Daoy (cell line): ENCODE data around the gene PLA2G2F.

DNA sequence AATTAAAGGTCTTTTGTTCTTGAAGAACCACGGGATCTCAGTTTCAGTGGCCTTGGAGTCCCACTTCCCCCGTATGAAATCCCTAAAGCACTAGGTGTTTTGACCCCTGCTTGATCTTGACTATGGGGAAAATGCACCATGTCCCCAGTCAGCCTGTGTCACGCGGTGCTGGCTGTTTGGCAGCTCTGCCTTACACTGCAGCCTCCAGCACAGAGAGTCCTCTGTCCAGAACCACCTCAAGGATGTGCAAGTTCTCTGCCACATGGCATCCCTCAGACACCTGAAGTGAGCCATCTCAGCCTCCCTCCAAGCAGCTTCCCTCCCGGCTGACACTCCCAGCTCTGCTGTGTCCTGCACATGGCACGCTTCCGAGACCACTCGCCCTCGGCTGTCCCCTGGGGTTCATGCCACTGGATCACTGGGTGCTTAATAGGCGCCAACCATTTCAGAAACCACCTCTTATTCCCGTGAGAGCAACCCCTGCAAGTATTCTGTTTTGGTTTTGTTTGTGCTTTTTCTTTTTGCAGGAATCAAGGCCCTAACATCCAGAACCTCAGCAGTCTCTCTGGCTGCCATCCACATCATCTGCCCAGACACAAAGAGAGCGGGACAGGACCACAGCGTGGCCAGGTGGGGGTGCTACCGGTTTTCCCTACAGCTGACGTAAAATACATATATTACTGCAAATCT is 45.8 kb downstream of the CAPZB start:
- RAMPAGE, long total RNA: no peak

DNA sequence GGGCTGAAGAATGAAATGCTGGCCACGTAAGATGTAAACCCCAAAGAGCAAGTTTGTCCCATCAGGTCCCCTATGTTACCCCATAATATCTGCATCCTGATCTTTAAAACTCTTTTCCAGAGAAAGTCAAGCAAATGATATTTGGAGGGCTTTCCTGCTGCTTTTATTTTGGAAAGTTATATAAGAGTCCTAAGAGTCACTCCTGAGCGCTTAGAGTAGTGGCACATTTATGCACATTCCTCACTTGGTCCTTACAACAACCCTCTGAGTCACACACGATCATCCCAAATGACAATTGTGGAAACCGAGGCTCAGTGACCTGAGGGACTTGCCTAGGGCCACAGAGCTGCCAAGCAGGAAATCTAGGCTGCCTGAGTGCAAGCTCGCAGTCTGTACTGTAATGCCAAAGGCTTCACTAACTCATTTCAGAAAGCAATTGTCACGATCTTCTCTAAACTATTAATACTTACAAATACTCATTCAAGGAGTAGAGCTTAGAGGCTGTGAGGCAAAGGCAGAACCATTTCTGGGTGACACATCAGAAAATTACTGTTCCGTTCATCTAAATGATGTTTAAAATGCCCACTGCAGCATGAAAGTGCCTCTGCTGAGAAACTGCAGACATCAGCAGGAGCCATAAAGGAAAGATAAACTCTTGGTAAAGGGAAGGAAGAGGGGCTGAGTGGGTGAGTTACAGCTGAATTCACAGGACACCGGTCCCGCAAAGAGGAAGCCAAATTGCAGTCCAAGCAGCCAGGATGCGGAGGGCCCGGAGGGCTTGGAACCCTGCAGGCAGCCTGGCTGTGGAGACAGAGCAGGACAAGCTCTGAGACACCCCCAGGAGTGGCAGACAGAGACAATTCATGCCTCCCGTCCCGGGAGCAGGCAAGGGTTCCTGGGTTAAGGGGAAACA is 30.8 kb downstream of the CAPZB start:
- RAMPAGE, long total RNA: no peak

- RAMPAGE, long total RNA: no peak
Observed at GRCh38 chr1:19455291-19456009, 29.9 kb downstream of the CAPZB start.

DNA sequence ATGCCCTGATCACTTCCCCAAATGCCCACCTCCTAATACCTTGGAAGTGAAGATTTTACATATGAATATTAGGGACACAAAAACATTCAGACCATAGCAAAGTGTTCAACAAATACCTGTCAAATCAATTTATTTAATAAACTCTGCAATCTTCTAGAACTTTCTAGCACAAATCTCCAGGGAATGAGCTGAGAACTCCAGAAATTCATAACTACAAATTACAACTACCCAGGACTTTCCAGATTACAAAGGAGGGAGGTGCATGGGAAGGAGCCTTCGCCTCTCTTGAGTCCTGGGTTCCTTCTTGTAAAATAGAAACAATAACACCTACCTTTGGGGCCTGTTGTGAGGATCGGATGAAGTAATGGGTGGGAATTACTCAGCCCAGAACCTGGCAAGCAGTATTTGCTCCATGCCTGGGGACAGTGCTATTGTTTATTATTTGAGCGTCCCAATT is 21.6 kb upstream of the CAPZB start:
- RAMPAGE, long total RNA: no peak

DNA sequence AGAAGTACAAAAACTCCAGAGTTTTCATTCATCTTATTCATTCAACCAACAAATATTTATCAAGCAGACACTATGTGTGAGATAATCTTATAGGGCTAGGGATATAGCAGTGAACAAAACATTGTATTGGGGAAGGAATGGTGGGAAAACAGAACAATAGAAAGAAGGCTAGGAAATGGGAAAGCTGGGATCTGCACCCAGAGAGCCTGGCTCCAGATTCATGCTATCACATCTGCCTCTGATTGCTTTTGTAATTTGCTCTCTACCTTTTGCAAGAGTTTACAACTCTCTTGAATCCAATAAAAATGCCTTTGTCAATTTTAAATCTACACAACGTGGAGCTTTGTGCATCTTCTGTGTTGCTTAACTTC is 3.9 kb upstream of the MICOS10 start:
- RAMPAGE, long total RNA: no peak

DNA sequence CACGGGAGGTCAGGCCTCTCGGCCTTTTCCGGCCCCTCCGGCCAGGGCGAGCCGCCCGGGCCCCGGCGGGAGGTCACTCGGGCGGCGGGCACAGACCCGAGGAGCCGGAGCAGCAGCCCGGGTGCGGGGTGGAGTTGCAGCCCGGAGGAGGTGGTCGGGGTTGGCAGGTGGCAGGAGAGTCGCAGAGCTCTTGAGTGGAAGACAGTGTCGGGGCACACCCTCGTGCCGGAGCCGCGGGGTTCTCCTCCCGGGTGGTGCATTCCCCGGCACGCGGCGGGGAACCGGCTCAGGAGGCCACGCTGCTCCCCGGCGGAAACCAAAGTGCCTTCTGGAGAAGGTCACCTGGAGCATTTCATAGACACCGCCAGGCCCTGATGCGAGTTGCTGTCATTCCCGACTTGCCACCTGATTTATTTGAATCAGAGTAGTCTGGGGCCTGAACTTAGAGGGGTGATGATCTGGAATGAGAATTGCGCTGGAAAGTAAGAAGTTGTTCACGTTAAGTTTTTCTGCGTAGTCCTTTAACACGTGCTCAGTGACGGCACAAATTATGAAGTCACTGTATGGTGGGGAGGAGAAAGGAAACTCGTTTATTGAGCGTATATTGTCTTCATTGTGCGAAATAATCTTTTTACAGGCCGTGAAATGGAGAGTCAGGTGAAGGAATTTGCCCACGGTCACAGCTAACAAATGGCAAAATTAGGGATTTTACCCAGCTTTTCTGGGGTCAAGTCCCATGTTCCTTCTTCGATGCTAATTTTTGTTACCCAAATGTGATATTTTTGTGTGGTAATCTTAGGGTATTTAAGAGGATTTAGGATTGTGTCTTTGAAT is 635 bp downstream of the MICOS10 start:
- RAMPAGE, long total RNA: no peak

DNA sequence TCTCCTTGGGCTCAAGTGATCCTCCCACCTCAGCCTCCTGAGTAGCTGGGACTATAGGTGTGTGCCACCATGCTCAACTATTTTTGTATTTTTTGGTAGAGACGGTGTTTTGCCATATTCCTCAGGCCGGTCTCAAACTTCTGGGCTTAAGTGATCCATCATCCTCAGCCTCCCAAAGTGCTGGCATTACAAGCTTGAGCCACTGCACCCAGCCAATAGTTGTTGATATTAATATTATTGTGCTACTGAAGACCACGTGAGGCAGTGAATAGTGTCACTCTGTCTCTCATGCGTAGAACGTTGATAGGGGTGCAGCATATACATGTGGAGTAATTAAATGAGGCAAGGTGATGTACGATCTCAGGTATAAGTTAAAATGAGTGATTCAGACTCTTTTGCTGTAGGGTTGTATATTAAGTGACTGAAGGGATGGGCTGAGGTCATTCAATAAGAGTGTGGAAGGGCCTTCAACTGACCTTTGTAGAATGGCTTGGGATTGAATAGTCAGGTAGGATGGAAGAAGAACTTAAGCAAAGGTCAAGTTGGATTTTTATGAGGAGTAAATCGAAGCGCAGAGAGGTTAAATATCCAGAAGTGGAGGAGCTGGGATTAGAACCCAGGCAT is 2.5 kb downstream of the MICOS10 start:
- RAMPAGE, long total RNA: no peak

DNA sequence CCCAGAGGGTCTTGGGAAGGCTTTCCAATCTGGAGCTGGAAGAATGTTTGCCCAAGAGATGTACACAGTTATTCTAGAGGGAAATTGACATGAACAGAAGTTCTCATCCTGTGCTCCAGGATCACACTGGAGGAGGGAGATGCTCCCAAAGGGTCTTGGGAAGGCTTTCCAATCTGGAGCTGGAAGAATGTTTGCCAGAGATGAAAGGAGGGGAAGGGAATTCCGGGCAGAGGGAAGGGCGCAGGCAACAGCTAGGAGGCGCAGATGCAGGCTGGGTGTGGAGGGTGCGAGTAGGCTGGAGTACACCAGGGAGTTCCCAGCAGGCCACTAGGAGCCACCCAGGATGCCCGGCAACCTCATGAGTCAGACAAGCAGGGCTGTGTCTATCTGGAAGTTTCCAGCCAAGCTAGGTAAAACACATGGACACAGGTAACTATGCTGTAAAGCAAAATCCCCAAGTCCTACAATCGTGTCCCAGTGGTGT is 1.1 kb upstream of the NBL1 start:
- RAMPAGE, long total RNA: no peak

- RAMPAGE, long total RNA: no peak
Observed at GRCh38 chr1:19800365-19800640, 587 bp upstream of the TMCO4 start.

GRCh38 chr1:20139055-20139448 is at the start of gene PLA2G2F:
Gene PLA2G2F, plus strand, starts transcription at chr1:20139323.
- RAMPAGE, long total RNA: no peak

- RAMPAGE, long total RNA: no peak
Observed at GRCh38 chr1:20192299-20192936, 6.1 kb upstream of the PLA2G2C start.

DNA sequence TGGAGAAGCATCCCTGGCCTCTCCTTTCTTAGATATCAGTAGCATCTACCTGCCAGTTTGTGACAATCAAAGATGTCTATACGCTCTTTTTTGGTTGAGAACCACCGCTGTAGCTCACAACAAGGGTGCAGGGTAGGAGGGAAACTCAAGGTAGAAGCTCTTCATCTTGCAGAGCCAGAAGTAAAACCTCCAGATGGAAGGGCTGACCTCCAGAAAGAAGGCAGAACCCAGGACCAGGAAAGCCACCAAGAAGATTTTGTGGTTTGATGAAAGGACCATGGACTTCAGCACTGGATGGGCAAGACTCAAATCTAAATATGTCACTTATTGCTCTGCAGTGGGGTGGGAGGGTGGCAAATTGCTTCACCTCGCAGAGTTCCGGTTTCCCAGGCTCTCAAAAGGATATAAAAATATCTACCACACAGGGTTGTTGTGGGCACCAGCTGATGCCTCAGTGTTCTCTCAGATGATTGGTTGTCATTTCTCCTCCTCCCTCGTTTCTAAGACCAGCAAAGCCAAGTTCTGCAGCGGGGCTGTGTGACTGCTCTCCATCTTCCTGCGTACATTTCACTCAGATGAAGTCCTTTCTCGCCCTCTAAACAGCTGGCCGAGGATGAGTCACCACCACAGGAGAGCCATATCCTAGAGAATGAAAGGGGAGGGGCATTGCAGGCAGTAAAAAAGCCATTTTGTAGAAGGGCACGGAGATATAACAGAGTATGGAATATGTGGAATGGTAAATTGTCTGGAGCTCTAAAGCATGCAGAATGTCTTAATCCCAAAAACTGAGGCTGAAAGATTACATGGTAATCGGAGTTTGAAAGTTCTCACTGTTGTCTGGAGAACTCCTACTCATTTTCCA is 35.1 kb upstream of the VWA5B1 start:
- RAMPAGE, long total RNA: no peak

GRCh38 chr1:20427001-20427497 is 59.0 kb downstream of the CAMK2N1 start:
- RAMPAGE, long total RNA: no peak

GRCh38 chr1:20481972-20482171 is 4.1 kb downstream of the CAMK2N1 start:
- RAMPAGE, long total RNA: no peak

DNA sequence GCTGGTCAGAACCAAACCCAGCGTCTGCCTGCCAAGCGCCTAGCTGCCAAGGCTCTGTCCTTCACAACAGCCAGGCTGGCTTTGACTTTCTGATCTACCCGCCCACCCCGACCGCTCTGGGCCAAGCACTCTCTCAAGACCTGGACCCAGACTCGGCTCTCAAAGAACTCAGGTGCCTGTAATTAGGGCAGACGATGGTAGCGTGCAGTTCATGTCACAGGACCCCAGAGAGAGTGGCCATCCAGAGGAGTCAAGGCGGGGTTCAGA is 7.3 kb downstream of the SH2D5 start:
- RAMPAGE, long total RNA: no peak

- RAMPAGE, long total RNA: no peak
Observed at GRCh38 chr1:20806982-20807719, 20.0 kb upstream of the HP1BP3 start.

GRCh38 chr1:20865092-20865414 is 77.9 kb upstream of the HP1BP3 start:
- RAMPAGE, long total RNA: no peak

DNA sequence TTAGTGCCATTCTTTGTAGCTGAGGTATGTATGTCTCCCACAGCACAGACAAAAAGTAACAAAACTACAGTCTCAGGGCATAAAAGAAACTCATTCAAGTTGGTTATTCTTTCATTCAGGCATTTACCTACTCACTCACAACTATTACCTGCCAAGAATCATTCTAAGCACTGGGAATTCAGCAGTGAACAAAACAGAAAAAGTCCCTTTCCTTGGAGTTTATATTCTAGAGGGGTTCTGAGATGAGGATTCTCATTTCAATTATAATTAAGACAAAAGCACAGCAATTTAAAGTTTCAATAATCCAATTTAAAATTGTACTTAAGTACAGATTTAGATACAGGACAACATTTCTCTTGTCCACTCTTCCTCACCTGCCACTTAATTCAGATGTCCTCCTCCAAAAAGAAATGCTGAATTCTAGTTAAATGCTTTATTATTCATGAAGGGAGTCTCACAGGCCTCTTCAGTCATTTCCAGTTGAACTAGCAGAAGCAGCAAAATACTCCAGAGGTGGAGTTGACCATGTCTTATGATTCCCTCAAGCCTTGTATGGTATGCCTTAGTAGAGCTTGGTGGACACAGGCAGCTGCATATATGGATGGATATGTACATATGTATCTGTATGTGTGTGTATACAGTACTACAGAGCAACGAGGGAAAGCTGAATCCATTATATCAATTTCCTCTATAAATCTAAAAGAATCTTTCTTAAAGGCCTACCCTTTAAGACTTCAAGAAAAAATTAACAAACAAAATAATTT is 83.4 kb upstream of the HP1BP3 start:
- RAMPAGE, long total RNA: no peak

DNA sequence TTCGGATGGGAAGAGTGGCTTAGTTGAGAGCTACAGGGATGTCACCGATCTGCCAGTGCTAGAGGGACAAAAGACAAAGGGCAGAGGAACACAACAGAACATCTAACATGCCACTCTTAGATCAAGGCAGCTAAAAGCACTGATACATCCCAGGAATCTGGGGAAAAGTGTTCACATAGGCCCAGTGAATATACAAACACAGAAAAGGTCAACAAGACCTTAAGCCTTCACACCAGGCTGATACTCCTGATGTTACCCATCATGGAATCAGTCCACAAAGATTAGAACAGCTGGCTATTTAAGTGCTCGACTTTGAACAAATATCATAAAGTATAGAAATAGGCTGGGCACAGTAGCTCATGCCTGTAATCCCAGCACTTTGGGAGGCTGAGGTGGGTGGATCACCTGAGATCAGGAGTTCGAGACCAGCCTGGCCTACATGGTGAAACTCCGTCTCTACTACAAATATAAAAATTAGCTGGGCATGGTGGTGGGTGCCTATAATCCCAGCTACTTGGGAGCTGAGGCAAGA is 163.1 kb downstream of the EIF4G3 start:
- RAMPAGE, long total RNA: no peak

- RAMPAGE, long total RNA: no peak
Observed at GRCh38 chr1:21176468-21176762, 282 bp downstream of the EIF4G3 start.